ENCODE measurements around the gene ARHGDIB.

- RRBS, result under 1% methylated on average over 27 of the region's 58 CpGs
Measured at GRCh38 chr12:12716668-12717283, 392 bp upstream of the CDKN1B start.

- RRBS, result 3% methylated on average over 22 of the region's 33 CpGs
Measured at GRCh38 chr12:12724359-12724763, 7.2 kb downstream of the CDKN1B start.

DNA sequence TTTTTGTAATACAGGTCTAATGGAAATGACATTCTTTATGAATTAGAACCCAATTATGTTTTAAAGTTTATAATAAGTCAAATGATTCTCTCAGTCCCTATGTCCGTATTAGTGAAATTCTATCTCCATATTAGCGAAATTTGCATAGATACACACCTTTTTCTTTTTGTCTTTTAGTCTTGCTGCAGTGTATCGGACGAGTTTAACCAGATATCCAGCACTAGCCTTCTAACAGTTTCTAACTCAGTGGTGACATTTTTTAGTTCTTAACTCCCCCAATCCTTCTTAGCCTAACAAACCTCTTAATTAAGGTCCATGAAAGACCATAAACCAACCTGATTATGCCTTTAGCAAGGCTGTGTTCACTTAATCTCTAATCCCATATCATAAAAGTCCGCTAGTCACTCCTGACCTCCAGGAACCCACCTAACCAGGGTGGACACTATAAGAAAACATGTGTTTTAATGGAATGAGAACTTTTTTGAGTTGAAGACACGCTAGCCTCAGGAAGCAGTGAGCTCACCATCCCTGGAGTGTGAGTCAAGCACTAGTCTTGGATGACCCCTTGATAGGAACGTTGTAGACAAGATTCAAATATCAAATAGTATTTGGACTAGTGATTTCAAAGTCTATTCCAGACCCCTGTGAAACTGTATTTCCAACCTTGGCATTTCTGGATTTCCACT is 9.4 kb downstream of the CDKN1B start:
- RRBS, result no CpG with 5 or more reads among the region's 7 CpGs

DNA sequence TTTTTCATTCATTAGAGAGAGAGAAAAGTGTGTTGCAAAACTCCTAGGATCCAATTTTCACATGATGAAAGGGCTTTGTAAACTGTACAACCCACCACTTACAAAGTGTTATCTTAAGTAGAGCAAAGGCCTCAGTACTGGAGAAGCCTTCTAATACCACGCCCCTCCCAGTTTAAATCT is 857 bp downstream of the APOLD1 start:
- RRBS, result no CpG with 5 or more reads among the region's 1 CpG

- RRBS, result under 1% methylated on average over 46 of the region's 55 CpGs
Measured at GRCh38 chr12:12786698-12787218, 1.3 kb downstream of the APOLD1 start.

DNA sequence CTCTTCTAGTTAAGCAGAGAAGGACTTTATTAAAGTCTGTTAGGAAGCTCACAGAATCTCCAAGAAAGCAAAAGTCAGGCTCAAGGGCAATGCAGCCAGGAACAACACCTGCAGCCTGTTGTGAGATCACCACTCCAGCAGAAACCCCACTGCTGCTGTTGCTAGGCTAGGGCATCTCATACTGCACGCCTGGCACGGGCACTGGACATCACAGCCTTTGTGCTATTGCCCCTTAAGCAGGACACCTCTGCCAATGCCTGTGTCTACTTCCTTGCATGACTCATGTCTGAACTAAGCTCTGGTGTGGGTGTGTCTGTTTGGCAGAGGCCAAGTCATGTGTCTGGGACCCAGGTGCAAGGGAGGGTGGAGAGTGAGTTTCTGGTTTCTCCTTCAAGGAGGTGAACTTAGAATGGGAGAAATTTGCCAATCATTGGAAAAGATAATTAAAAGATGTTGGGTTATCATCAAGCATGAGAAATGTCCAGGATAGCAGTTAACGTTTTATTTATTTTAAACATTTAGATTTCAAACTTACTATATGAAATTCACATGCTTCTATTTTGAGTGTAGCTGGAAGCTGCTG is 9.9 kb upstream of the DDX47 start:
- RRBS, result no CpG with 5 or more reads among the region's 3 CpGs

DNA sequence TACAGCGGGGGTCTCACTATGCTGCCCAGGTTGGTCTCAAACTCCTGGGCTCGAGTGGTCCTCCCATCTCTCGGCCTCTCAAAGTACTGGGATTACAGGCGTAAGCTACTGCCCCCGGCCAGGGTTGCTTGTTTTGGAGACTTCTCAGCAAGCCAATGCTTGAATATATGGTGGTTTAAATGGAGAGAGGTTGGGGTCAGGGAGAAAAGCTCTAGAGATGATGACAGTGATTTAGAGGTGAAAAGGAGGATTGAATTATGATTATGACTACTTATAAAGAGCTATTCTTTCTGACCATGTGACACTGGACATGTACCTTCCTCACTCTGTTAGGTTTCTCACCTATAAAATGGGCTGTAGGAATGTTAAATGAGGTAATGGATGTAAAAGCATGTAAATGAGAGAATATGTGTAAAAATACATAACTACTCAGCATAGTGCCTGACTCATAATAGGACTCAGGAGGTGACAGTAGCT is 7.9 kb downstream of the GPRC5A start:
- RRBS, result no CpG with 5 or more reads among the region's 5 CpGs

GRCh38 chr12:12903385-12904452 is 12.4 kb downstream of the GPRC5A start:
- RRBS, result no CpG with 5 or more reads among the region's 16 CpGs

DNA sequence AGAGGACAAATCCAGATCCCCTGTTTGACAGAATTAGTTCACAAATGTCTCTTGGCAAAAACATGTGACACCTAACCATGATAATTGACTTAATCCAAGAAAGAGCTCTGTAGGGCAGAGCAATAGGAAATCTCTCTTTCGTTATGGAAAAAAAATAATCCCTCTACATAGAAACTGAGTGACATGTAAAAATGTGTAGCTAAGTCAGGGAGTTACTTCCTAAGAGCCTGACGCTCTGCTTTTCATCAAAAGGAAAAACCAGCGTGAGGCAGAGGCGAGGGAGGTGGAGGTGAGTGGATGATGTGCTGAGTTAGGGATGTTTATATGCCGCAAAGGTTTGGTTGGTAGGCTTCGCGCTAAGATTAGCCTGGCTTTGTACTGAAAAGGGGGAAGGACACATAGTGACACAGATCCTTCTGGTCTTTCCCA is 22.6 kb downstream of the GPRC5A start:
- RRBS, result no CpG with 5 or more reads among the region's 7 CpGs

DNA sequence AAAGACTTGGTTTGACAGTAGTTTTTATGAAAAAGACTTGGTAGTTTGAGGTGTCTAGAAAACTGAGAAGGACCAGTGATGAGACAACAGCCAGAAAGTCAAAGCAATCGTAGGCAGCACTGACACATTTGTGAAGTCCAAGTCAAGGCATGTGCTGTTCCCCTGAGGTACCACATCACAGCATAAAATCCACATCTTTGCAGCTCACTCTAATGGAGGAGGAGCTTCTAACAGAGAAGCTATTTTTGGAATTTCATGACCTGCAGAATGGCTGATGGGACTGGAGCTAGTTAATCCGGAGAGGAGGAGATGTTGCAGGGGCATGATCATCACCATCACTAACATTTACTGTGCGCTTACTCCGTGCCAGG is 28.7 kb downstream of the GPRC5A start:
- RRBS, result no CpG with 5 or more reads among the region's 4 CpGs

- RRBS, result no CpG with 5 or more reads among the region's 2 CpGs
Measured at GRCh38 chr12:13102420-13102730, 1.1 kb downstream of the GSG1 start.

- RRBS, result no CpG with 5 or more reads among the region's 5 CpGs
Measured at GRCh38 chr12:13102731-13103386, 608 bp downstream of the GSG1 start.

- RRBS, result no CpG with 5 or more reads among the region's 3 CpGs
Measured at GRCh38 chr12:13171766-13172249, 24.7 kb upstream of the EMP1 start.

- RRBS, result no CpG with 5 or more reads among the region's 4 CpGs
Measured at GRCh38 chr12:13251541-13251796, 54.9 kb downstream of the EMP1 start.

DNA sequence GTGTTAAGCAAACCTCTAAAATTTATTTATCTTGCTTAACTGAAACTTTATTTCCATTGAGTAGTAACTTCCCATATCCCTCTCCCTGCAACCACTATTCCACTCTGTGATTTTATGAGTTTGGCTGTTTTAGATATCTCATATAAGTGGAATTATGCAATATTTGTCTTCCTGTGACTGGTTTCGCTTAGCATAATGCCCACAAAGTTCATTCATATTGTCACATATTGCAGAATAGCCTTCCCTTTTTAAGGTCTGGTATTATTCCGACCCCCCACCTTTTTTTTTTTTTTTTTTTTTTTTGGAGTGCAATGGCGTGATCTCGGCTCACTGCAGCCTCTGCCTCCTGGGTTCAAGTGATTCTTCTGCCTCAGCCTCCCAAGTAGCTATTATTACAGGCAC is 247.6 kb downstream of the EMP1 start:
- RRBS, result no CpG with 5 or more reads among the region's 4 CpGs

GRCh38 chr12:14411052-14411541 is 45.6 kb downstream of the ATF7IP start:
- RRBS, result no CpG with 5 or more reads among the region's 3 CpGs

DNA sequence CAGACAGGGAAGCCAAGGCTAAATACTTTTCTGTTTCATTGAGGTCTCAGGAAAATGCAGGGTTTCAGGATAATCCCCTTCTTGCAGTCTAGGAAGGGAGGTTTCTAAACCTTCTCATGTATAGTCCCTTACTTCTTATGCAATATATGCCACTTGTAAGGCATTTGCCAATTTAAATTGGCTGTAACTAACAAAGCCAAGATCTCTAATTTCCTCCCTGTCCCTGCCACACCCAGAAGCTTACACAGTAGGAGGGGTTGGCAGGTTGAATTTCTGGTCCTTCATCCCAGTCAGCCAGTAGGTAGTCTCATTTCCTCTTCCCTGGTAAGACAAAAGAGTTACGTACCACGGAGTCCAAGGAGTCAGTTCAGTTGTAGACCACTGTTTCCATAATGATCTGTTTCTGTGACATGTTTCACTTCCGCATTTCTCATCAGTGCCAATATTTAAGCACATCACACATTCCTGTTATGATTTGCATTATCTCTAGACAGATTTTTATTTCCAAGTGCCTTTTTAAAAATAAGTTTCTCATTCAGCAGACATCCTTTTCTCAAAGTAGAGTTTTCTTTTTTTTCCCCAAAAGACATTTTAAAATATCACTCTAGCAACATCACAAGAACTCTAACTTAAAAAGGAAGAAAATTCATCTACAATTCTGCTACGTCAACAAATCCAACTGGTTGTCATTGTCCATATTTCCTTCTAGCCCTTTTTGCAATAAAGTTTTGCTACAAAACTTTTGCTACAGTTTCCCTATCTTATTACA is 47.1 kb upstream of the PLBD1 start:
- RRBS, result no CpG with 5 or more reads among the region's 4 CpGs

DNA sequence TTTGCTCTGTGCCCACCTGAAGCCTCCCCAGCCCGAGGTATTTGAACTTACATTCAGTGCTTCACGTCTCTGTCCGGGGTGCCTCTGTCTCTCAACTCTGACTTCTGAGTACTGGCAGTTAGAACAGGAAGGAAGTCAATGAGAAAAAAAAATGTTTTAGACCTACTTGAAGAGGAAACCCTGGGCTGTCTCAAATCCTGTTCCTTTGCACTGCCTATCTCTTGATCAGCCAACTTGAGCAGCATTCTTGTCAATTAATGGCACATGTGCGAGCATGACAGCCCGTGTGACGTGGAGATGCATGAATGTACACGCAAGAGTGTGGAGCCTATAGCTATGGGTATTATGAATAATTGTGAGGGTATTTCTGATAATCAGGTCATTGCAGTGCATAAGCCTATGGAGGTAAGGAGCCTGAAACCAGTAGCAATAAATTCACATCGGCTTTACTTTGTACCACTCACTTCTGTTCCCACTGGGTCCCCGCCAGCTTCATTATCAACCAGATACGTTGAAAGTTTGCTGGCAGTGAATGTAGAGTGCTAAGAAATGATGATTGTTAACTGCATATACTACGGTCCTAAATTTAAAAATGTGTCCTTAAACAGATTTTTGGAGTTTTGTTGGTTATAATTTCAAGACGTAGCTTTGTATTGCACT is at the start of gene ARHGDIB:
Gene ARHGDIB (minus strand): TSS at position 116 of the 660 bp plus-strand sequence.
- RRBS, result no CpG with 5 or more reads among the region's 12 CpGs

DNA sequence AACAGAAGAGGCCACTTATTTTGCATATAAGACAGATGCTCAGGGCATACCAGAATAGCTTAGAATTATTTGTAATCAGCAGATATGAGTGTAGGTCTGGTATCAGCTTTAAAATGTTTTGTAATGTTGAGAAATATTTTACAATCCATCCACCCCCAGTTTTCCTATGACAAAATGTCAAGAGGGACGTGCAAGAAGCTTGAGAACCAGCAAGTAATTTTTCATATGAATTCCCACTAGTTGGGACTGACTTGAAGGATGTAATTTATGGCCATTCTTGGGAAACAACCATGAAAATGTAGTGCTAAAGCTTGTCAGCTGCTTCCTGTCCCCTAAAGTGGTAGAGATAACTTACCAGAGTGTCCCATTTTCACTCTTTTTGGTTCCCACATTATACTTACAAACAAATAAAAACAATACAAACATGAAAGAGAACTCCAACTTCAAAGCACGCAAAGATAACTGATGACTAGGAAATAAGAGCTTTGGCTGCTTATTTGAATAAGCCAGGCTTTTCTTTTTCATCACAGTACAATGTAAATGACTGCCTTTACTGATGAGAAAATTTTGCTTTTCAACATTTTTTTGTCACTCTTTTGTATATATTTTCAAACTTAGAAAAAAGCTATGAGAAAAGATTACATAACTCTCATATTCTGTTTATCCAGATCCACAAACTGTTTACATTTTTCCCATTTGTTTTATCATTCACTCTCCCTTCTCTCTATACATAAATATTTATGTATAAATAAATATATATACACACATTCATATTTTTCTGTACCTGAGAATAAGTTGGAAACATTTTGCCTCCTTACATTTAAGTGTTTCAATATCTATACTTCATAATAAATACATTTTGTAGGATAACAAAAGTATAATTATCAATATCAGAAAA is 63.8 kb downstream of the RERG start:
- RRBS, result no CpG with 5 or more reads among the region's 2 CpGs

Measured in renal cortical epithelial cell (primary cell).